Type B pancreatic cell (in vitro differentiated cells): ENCODE measurements around the genes SMAD1, ZNF827 and TMEM184C.

GRCh38 chr4:145481396-145482561, at the start of gene SMAD1:
Gene SMAD1, plus strand, starts transcription at chr4:145481853.
- PRO-cap, result bidirectional peak, plus-strand start at chr4:145481853, minus-strand start at chr4:145481682

DNA sequence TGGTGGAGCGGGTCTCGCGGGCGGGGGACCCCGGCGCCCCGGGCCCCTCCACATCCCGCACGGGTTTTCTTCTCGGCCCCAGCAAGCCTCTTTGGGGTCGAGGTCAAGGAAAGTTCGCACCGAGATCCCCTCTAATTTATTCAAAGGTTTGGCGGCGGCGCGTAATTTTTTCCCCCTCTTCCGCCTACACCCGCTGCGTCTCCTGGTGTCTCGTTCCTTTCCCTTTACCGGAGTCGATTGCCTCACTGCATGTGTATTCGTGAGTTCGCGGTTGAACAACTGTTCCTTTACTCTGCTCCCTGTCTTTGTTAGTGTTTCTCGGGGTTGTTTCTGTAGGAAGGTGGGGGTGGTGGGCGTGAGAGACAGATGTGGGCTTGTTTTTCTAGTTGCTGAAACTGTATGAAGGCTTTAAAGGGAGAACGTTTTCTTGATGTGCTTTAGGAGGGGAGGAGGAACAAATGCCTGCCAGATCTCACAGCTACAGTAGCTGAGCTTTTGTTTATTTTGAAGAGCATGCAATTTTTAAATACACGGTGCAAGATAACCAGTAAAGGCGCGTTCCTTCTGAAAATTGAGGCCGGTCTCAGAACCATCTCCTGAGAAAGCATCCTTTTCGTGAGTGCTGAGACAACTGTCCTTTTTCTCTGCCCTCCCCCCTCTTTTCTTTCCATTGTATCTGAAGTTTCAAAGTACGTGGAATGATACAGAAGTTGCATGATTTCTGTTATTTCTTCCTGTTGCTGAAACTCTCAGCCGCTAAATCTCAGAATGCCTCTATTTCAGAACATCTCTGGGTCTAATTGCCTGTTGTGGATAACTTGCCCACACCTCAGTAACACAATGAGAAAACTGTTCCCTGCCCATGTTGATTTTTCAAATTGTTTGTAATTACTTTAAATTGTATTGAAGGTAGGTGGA, 1.2 kb downstream of the SMAD1 start:
- PRO-cap, result bidirectional peak, plus-strand start at position 227 of the sequence, minus-strand start at position 226 of the sequence

- PRO-cap, result bidirectional peak, plus-strand start at chr4:145619769, minus-strand start at chr4:145619767
Observed at GRCh38 chr4:145619537-145619836, 302 bp downstream of the MMAA start.

DNA sequence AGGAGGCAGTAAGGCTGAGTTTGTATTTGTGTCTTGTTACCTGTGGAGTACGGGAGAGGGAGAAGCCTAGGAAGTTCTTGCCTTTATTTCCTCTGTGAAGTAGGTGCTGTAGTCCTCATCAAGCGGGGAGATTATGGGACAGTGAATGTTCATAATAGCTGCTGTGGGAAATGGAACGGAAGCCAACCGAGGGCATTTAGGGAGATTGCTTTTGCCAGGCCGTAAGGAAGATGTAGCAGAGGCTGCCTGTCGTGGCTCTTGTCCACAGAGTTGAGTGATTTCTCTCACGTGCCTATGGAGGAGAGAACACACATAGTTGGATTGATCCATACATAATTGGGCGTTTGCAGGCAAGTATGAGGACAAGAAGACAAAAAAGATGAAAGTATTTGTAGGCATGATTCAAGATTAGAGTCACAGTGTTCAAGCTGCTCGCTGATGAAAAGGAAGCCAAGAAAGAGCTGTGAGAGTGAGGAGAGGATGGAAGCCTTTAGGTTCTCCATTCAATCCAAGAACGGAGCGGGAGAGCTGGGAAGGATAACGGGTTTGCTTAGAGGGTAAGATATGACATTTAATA, 29.5 kb upstream of the C4orf51 start:
- PRO-cap, result no peak

DNA sequence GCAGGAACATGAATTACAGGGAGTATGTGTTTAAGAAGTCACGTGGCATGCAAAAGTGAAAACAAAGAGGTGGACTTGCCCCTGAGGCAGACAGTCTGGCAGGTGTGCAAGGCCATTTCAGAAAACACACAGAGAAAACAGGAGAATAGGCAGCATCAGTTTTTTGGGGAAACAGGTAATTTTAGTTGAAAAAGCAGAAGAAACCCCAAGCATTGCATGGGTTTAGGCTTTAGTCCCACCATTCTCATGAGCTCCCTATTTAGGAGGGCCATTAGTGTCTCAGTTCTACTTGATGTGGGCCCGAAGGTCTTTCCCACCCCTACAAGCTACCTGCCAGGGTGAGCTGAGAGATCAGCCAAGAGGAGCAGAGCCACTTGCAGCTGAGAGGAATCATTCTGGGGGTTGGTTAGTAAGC, 29.6 kb downstream of the C4orf51 start:
- PRO-cap, result no peak

GRCh38 chr4:145935596-145936443, 2.8 kb downstream of the ZNF827 start:
- PRO-cap, result bidirectional peak, plus-strand start at chr4:145936573, minus-strand start at chr4:145936317

DNA sequence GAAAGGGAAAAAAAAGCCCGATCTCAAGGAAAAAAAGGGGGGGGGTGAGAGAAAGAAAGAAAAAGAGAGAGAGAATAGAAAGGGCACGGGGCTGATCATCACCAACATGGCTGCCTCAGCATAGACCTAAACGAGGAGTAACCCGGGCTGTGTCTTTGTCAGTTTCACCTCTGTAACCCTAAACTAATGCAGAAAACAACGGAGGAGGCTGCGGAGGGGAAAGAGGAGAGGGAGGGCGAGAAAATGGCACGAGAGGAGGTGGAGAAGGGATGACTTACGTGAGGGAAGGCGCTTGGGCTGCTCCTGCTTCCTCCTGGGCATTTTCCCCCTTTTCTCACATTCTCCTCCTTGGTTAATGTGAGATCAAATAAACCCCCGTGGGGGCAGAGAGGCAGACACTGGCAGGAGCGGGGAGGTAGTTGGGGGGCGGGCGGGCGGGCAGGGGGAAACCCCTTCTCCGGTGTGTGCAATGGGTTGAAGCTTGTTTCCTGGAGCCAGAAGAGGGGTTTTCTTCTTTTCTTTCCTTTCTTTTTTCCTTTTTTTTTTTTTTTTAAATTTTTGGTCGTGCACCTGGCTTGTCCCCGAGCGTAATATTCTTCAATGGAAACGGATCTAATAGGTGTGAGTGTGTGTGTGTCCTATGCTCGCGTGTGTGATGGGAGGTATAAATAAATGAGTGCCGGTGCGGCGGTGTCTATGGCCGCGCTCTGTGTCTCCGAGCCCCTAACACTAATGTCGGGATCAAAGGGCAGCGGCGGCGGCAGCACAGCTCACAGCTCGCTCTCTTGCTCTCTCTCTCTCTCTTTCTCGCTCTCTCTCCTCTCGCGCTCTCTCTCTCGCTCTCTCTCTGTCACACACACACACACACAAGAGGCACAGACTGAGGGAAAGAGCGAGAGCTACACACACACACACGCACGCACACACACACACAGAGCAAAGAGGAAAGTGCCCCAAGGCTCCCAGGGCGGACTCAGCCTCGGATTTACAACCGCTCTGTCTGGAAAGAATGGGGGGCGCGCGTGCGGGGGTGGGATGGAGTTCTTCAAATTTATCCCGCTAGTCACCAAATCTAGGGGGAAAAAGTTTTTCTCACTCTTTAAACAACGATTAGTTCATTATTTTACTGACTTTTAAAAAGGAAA, at the start of gene ZNF827:
Gene ZNF827, minus strand, starts transcription at position 737 of the 1,145 bp plus-strand sequence.
- PRO-cap, result bidirectional peak, plus-strand start at position 738 of the sequence, minus-strand start at position 737 of the sequence

- PRO-cap, result no peak
Observed at GRCh38 chr4:146349765-146350297, 135.5 kb downstream of the REELD1 start.

DNA sequence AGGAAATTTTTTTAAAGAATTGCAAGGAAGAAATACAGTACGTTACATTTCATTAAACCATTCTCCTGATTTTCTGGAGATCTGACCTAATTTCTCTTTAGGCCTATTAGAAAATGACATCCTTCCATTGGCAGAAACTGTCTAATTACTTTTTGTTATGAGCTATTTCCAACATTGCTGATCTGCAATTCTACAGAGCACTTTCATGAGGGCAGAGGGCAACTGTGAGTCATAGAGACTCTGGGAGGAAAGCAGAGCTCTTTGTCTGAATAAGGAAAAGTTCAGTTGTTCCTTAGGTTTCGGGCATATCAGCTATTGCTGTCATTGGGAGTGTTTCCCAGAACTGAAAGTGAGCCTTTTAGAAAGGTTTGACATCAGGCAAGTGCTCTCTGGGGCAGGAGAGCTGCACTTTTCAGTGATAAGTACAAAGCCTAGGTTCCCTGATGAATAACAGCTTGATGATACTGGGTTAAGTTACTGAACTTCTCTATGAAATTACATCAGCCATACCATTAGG, 119.2 kb upstream of the EDNRA start:
- PRO-cap, result no peak

DNA sequence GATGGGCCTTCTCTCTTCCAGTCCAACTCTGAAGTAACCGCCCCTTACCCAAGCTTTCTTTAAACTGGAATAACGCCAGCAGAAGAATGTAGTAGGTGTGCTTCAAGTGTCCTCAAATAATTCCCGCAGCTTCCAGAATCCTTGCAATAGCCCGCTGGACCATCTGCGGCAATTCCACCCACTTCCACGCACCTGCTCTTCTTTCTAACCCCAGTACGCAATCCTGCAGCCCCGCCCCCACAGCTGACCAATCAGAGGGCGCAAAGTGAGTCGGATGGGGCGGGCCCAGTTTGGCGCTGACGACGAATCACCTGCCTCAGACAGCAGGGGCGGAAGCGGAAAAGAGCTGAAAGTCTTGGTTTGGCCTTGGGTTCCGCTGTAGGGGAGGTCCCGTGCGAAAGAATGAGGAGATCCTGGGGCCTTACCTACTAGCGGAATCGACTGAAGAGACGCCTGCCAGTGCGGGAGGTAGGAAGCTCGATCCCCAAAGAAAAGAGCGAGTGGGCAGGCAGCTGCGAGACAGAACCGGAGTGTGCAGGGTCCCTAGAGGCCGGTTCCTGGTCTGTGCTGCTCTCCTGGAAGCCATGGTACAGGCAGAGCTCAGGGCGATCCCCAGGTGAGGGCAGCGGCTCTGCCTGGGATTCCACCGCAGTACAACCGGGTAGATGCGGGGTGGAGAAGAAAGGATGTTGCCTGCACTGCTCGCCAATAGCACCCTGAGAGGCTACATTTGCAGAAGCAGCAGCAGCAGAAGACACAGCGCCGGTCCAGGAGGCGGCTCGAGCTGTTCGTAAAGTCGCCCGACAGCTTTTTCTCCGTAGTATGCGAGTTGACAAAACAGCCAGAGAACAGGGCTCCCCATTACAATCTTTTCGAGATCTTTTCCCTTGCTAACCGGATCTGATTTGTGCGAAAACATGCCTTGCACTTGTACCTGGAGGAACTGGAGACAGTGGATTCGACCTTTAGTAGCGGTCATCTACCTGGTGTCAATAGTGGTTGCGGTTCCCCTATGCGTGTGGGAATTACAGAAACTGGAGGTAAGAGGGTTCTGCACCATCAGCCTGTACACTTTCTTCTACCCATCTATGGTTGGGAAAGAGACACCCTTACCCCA, at the start of gene TMEM184C:
Gene TMEM184C, plus strand, starts transcription at position 358 of the 1,117 bp plus-strand sequence.
- PRO-cap, result bidirectional peak, plus-strand start at position 349 of the sequence, minus-strand start at position 206 of the sequence; bidirectional peak, plus-strand start at position 596 of the sequence, minus-strand start at position 561 of the sequence

DNA sequence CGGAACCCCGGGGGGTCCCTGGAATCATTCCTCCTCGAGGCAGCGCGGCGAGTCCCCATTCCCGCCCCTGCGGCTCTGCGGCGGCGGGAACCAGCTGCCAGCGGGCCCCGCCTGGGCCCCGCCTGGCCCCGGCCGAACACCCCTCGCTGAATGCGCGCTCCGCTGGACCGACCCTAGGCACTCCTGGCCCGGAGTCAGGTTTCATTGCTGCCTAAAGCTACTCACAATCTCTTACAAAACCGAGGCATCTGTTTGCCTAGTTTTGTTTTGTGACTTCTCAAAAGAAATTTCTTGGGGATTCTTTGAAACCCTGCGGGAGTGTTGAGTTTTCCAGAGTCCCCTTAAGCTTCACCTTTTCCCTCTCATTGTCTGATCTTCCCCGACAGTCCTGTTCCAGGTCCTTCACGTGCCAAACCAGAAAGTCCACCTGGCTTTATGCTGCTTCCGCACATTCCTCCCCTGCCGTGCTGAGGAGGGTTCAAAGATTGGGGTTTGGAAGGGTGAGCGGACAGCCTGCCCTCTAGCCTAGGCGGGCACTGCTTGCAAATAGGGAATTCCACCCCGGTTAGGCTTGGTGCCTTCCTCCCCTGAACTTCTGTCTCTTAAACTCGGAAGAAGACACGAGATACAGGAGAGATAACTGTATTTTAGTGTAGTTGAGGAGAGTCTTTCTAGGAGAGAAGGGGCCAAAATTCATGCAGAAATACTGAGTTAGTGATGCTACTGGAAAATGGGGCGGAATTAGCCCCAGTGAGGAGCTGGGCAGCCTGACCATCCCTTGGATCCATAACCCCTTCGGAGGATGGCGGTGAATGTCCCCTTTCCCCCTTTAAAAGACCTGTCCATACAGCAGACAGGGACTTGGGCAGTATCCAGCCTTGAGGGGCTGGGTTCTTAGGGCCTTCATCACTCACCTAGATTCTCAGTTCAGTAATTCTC, 979 bp downstream of the ARHGAP10 start:
- PRO-cap, result bidirectional peak, plus-strand start at position 136 of the sequence, minus-strand start at position 148 of the sequence; bidirectional peak, plus-strand start at position 481 of the sequence, minus-strand start at position 364 of the sequence

- PRO-cap, result no peak
Observed at GRCh38 chr4:147925772-147926791, 194.2 kb downstream of the ARHGAP10 start.

GRCh38 chr4:148681014-148681318, 238.8 kb upstream of the NR3C2 start:
- PRO-cap, result no peak

DNA sequence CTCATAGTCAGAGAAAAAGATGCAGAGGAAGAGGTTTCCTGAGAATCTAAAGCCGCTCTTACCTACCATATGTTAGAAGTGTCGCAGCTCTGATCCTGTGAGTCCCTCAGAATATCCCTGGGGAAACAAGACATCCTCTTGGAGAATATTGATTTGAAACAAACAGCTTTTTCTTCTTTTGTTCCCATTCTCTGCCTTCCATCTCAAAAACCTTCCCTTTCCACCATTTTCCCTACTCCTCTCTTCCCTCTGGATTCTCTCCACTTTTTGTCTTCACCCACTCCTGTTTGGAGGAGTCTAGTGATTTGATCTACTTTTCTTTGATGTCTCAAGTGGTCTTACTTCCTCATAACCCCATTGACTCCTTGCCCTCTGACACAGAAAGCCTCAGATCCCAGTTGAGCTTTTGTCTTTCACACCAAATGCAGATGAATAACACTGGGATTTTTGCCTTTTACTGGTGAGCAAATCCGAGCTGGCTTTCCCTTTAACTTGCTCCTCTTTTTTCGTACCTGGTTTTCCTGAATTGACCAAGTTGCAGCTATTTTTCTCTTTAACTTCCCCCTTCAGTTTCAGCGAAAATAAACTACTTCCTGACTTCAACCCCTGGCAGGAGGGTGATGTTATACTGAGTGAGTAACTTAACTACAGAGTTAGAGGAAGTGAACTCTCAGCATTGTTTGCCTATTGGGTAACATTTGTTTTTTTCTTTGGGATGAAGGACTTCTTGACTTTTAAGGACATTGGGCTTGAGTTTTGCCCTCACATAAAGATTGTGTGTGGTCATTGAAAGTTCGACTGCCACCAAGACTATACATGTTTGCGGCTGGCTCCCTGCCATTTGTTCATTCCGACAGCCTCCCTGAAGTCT, 392.7 kb upstream of the NR3C2 start:
- PRO-cap, result no peak

GRCh38 chr4:150078522-150079109, 371 bp downstream of the DCLK2 start:
- PRO-cap, result bidirectional peak, plus-strand start at chr4:150078737, minus-strand start at chr4:150078723

GRCh38 chr4:150510422-150510866, 71.5 kb upstream of the MAB21L2 start:
- PRO-cap, result no peak

DNA sequence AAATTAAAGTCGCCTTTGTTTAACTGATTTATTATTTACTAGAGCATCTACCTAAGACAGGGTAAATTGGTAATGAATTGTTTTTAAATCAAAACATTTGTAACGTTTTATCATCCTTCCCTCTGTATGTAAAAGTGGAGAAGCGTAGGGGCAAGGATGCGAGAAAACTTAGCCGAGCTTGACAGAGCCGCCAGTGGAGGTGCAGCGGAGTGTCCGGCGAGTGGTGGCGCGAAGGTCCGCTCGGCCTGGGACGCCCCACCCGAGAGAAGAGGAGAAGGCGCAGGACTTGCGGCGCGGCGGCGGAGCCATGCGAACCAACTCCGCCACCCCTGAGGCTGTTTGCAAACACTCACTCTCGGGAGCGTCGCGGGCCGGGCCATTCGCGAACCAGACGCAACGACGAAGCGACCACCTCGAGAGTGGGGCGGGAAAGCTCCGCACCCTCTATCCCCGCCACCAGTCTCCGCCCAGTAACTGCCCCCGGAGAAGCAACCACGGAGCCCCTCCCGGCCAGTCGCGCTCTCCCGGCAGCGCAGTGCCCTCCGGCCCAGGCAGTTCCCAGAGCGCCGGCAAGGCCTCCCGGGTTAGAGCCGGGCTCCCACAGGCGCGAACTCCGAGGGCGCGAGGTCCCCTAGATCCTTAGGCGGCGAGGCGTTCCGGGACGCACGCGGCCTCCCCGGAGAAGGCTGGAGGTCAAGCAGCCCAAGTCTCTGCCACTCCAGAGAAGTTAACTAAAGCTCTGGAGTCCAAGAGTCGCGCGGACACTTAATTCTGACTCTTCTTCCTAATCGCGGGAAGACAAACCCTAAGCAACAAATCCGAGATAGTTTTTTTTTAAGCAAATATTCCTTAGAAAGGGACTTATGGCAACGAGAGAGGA, 2.2 kb upstream of the MAB21L2 start:
- PRO-cap, result no peak

DNA sequence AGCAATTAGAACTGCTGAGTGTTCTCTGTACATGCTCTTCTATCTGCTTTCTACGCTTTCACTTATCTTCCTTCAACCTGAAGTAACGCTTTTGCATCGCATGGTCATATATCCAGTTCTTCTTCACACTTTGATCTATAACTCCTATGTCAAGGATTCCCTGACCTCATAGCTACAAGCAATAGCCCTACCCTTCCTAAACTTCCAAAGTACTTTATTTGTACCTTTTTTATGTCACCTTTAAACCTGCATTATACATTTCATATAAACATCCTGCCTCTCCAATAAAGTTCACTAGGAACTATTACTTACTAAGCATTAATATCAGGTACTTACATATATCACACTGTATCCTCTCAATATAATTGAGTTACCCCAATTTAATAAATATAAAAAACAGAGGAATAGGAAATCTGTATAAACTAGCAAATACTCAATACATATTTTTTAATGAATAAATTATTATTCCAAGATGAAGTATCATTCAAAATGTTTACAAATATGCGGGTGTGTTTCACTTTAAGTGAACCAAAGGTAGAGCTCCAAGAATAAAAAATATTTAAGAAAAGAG, 67.5 kb downstream of the MAB21L2 start:
- PRO-cap, result no peak

DNA sequence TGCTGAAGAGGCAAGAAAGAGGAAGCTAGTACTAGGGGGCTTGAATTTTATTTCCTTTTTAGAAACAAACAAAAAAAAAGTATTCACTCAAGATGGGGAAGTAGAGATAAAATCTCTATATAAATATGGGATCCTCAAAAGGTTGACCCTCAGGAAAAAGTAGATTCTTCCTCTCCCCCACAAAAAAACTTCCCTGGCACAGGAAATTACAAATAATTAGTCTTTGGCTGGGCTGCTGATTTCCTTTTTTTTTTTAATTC, 16.0 kb downstream of the LRBA start:
- PRO-cap, result no peak

GRCh38 chr4:151102880-151103519, 3.6 kb downstream of the RPS3A start:
- PRO-cap, result no peak